LHCN-M2 (cell line): Measurements from ENCODE around the gene PLEK.

DNA sequence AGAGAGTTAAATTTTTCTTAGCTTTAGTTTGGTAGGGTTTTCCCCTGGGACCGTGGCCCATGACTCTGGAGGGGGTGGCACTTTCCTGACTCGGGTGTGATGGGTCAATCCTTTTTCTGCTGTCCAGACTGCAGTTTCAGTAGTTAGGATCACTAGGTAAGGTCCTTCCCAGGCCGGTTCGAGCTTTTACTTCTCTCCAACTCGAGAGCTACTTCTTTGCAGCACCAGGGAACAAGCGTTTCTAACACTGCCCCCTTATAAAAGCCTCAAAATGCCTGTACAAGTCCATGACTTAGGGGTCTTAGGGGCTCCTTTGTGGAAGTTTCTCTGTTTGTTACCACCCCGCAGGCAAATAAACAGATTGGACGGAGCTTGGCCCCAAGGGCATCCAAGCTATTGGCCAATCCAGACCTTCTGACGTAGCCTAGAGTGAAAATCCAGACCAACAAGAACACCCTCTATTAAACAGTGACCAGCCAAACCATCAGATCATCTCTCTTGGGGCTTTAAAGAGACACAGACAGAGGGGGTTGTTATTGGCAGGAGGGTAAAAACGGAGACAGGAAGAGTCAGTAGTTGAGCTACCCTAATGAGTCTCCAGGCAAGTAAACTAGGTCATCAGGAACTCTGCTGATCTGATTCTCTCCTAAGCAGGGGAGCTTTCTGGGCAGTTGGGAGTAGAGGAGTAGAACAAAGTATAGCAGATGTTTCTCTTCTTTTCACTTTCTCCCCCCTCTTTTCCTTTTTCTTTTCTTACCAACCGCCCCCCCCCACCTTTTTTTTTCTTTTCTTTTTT, 9.3 kb upstream of the CEP68 start:
- RAMPAGE, long total RNA: no peak

- RAMPAGE, long total RNA: no peak
Measured at GRCh38 chr2:65071332-65072185, 15.3 kb downstream of the CEP68 start.

DNA sequence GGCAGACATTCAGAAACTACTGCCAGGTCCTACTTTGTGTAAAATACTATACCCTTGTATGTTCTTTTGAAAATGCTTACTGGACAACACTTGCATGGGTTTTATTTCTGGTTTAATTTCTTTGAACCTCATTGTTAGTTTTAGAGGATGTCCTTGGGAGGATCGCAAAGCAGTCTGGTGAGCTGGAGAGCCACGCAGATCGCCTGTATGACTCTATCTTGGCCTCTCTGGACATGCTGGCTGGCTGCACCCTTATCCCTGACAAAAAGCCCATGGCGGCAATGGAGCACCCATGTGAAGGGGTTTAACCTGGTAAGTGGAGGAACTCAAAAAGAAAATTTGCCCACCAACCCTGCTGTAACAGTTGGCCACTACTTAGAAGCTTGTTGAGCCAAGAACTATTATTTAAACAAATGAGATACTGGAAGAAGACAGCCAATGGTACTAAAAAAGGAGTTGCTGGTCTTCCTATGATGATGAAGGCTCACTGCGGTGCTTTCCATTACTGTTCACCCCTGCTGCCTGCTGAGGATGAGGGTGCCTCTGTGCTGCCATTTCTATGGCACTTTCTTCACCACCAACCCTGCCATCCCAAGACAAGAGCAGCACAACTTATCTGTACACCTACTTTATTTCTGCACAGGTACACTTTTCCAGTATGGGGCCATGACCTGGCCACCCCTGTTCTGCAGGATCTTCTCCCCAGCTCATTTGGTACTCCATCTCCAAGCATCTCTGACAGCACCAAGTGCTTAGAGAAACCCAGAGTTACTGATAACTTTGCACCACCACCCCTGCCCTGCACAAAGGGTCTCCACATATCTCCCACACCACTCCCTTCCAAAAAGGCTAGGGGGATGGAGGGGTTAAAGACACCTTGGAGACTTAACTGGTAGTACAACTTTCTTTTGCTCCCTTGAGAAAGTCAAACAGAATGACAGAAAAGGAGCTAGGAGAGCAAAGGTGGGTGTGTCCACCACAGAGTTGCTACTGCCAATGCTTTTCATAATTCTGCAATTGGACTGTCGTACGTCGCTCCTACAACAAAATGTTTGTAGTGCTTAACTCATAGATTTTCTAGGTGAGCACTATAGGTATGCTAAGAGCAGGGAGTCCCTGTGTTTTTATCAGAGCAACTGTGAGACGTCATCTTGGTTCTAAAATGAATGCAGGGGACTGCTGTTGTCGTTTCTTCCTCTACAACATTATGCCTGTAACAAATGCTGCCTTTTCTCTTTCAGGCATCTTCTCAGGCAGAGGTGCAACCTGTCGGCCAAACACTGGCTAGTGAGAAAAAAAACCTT, 26.6 kb downstream of the CEP68 start:
- RAMPAGE, long total RNA: no peak

GRCh38 chr2:65382622-65383438, 49.6 kb downstream of the SPRED2 start:
- RAMPAGE, long total RNA: no peak

DNA sequence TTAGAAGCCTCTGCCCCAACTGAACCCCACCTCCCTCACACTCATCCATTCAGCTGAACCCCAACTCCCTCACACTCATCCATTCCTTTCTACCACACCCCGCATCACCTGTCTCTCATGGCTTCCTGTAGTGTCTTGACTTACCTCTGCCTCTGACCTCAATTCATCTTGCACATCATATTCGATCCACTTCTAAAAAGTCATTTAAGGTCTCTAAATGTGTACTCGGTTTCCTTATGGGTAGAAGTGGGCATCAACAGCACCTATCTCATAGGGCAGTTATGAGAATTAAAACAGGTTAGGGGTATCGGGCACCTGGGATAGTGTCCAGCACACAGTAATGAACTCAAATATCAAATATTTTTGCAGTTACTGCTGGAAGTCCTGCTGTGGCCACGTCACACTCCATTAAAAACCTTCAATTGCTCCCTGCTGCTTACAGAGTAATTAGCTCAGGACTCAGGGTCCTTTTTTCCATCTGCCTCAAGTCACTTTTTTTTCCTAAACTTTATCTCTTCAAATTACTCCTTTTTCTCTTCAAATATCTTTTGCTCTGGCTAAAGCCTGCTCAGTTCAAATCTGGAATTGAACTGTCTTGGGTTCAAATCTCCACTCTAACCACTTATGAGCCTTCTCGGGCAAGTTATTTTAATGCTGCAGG, 36.9 kb downstream of the SPRED2 start:
- RAMPAGE, long total RNA: no peak

GRCh38 chr2:65429452-65430234, 2.8 kb downstream of the SPRED2 start:
- RAMPAGE, long total RNA: no peak

- RAMPAGE, long total RNA: no peak
Measured at GRCh38 chr2:65553180-65553668, 120.8 kb upstream of the SPRED2 start.

- RAMPAGE, long total RNA: no peak
Measured at GRCh38 chr2:66431731-66432644, 2.9 kb upstream of the MEIS1 start.

DNA sequence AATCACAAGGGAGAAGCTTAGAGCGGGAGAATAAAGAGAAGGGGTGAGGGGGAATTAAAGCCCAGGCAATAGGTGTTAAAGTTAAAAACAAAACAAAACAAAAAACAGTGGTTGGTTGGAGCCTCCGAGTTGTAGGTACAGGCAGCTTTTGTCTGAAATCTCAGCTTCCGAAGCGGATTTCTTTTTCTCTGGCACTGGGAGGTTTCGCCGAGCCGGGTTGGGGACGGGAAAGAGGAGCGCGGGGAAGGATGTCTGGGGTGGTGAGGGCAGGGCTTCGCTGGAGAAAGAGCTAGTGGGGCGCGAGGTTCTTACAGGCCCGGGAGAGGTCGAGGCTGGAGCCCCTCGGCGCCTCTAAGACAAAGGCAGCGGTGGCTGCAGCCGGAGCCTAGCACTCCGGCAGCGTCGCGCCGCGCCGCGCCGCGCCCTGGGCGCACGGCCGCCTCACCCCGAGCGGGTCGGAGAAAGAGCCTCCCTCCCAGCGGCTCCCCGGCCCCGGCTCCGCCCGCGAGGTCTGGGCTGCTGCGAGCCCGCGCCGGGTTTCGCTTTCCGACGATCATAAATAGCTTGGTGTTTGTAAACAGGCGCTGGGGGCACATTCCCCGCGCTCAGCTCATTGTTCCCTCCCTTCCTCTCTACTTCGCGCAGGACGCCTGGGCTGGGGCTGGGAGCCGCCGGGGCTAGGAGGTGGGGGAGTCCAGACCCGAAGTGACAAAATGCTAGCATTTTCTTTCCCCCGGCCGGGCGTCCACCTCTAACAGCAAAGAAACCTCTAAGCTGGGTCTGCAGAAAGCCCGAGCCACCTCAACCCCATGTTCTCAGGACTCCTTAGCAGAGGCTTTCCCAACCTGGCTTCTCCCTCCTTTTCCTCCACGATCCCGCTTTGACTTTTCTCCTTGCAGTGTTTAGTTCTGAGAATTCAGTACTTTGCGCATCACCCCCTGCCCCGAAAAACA, 867 bp upstream of the MEIS1 start:
- RAMPAGE, long total RNA: no peak

DNA sequence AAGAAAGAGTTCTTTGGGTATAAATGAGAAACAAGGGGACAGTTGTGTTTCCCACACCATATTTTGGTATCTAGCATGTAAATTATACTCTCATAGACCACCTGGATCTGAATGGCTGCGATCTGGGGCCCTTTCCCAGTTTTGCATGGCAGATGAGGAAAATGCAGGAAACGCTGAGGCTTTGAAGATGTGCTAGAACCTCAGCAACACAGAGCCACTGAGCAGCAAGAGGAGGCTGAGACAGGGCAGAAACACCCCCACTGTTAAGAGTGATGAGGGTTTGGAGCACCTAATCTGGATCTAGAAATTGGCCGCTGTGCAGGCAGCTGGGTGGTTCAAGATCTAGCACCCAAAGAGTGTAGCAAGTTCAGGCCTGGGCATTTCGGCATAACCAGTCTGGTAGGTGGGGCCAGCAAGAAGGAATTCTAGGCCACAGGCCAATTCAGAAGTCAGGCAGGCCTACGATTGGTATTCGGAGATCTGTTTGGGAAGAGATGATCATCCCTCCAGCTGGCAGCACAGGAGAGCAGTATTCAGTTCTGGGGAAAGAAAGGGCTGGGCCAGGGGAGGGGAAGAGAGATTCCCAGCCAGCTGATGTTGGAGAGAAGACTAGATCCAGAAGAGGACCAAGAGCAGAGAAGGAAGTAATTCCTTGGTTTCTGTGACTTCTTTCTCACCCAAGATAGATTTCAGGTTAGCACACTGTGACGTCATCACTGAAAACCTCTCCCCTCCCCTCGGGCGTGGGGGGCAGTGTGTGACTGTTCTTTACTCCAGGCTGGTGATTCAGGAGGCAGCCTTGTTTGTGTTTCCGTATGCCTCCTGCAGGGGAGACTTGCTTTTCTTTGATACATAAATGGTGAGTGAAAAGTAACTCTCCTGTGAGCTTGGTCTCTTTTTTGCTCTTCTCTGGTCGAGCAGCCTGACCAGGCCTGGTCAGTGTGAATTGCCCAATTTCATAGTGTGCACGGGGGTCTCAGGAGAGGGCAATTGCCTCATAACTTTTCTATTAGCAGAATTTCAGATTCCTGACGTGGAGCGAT, 60.9 kb downstream of the MEIS1 start:
- RAMPAGE, long total RNA: no peak

DNA sequence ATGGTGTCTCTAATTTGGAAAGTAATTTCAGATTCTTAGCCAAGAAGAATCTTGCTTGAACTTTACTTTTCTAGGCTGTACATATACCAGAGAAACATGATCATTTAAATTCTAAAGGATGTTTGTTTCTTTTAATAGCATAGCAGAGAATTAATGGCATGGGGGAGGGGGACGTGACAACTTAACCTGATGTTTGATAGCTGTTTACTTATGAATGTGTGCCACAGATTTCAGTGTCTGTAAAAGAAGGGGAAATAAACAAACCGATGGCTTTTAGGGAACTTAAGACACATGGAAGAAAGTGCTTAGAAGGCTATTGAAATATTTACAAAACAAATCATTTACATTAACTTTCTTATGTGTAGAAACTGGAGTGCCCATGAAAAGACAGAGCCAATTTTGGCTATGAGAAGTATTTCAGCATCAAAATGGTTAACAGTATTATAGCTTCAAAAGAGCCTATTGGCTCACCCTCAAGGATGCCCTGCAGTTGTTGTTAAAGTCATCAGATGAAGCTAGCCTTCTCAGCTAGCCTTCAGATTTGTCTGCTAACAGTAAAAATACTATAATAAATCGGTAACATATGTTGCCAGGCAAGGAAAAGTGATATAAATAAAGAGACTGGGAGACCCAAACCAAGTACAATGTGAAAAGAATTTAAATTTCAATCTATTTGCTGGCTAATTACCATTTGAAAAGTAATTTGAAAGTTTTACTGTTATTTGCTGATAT, 256.1 kb downstream of the MEIS1 start:
- RAMPAGE, long total RNA: no peak

DNA sequence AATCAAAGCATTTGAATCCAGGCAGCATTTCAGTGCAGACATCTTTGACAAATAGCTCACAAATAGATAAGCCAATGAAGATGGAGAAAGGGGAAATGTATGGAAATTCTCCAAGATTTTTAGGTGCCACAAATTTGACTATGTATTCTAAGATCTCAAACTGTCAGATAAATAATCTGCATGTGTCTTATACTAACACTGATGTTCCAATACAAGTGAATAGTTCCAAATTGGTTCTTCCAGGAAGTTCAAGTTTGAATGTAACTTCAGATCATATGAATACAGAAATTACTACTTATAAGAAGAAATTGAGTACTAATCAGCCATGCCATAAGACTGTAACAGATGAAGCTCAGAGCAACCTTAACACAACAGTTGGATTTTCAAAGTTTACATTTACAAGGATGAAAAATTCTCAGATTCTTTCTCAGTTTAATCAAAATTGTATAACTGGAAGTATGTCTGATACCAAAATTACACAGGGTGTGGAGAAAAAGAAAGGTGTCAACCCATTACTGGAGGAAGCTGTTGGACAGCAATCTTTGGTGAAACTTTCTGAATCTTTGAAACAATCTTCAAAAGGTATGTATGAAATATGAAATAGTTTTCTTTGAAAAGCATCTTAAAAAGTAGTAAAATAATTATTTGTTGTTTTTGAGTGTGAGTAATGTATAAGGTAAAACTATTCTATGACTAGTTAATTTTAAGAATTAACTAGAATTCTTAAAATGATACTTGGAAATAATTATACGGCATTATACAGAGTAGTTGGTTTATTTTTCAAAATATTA, 7.8 kb downstream of the ETAA1 start:
- RAMPAGE, long total RNA: no peak

DNA sequence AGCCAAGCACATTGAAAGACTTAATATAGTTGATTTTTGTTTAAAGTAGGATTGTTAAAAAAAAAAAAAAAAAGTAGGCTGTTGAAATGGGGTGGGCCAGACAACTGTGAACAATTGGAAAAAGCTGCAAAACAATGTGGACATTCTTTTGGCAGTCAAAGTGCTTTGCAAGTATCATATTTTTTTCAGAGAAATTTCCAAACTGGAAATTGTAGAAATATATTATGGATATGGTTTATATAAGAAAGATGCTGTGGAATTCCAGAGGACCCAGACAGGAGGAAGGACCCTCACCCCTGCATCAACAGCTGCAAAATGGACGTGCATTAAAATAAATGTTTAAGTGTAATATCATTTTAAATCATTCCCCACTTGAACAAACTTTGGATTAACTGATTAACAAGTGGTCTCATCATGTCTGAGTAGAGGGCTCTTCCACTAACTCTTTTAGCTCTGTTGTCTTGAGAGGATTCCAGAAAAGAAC, 82.2 kb downstream of the ETAA1 start:
- RAMPAGE, long total RNA: no peak

GRCh38 chr2:67895178-67895613, 167.6 kb downstream of the C1D start:
- RAMPAGE, long total RNA: no peak

GRCh38 chr2:68248703-68249520, 3.4 kb downstream of the PPP3R1 start:
- RAMPAGE, long total RNA: no peak

DNA sequence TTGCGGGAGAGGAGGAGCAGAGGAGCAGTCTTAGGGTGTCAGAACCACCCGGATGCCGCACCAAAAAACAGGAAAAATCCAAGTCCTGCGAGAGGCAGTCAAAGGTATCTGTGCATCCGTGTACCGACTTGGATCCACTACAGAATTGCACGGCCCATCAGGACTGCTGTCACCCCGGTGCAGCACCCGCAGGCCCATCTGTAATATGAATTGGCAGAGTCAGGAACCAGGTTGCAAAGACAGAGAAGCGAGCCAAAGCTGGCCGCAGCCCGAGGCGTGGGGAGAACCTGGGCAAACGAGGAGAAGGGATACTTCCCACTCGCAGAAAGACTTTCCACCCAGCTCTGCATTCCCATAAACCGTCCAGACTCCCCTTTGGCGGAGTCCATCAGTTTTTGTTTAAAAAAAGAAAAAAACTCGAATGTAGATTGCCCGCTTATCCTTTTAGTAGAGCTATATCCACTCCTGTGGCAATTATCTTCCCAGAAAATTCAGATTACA, 658 bp upstream of the PPP3R1 start:
- RAMPAGE, long total RNA: no peak

DNA sequence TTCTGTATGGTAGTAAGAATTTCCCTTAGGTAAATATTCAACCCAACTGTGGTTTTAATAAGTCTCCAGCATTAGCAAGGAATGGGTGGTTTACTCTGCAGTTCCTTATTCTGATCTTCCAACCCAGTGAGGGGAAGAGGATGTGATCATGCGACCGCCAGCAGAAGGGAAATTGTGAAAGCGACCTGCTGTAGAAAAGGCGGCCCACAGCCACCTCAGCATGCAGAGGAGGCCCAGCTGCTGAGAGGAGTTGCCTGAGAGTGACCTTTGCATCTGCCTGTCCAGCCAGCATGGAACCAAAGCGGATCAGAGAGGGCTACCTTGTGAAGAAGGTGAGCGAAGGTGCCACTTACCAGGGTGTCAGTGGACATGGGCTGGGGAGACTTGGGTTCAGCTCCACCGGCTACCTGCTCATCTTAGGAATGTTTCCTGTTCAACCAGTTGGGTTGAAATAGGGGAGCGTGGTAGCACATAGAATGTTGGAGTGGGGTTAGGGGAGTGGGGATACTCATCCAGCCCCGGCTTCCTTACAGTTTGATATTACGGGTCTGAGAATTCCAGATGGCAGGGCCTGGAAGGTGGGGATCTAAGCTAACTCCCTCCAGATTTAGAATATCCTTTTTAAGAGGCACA, at the start of gene PLEK:
Gene PLEK, plus strand, starts transcription at position 221 of the 633 bp plus-strand sequence.
- RAMPAGE, long total RNA: no peak

DNA sequence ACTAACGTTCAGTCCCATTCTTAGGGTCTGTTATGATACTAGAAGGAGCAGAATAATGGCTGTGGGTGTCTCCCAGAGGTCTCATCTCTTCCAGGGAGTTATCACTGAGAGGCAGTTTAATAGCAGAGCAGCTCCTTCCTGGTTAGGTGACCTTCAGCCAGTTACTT, 40.7 kb downstream of the FBXO48 start:
- RAMPAGE, long total RNA: no peak

DNA sequence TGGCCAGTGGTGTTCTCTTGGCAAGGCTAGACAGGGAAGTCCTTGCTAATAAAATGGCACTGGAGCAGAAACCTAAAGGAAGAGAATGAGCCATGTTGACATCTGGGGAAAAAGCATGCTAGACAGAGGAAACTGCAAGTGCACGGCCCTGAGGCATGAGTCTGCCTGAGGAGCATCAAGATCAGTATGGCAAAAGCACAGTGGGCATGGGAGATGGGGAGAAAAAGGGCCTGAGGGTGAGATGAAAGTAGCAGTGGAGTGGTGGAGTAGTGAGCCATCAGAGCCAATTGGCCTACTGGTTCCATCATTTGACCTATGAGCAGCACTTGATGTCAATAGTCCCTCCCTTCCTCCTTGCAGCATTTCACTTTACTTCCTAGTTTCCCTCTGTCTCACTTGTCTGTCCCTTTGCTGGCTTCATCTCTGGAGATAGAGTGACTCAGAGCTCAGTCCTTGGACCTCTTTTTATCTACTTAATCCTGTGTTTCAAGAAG, 32.2 kb downstream of the FBXO48 start:
- RAMPAGE, long total RNA: no peak

DNA sequence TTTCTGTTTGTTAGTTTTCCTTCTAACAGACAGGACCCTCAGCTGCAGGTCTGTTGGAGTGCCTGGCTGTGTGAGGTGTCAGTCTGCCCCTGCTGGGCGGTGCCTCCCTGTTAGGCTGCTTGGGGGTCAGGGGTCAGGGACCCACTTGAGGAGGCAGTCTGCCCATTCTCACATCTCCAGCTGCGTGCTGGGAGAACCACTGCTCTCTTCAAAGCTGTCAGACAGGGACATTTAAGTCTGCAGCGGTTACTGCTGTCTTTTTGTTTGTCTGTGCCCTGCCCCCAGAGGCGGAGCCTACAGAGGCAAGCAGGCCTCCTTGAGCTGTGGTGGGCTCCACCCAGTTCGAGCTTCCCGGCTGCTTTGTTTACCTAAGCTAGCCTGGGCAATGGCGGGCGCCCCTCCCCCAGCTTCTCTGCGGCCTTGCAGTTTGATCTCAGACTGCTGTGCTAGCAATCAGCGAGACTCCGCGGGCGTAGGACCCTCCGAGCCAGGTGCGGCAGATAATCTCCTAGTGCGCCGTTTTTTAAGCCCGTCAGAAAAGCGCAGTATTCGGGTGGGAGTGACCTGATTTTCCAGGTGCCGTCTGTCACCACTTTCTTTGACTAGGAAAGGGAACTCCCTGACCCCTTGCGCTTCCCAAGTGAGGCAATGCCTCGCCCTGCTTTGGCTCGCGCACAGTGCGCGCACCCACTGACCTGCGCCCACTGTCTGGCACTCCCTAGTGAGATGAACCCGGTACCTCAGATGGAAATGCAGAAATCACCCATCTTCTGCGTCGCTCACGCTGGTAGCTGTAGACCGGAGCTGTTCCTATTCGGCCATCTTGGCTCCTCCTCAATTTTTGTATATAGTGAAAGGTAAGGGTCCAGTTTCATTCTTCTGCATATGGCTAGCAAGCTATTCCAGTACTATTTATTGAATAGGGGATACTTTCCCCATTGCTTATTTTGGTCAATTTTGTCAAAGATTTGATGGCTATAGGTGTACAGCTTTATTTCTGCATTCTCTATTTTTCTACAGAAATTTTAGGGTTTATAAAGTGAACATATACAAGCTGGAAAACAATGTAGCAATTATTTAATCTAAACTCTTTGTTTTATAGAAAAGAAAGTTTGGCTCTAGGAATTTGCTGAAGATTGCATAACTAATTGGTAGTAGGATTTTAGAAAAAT, 36.2 kb downstream of the PROKR1 start:
- RAMPAGE, long total RNA: no peak